GM06990 (cell line): Measurements from ENCODE around the gene BSND.

DNA sequence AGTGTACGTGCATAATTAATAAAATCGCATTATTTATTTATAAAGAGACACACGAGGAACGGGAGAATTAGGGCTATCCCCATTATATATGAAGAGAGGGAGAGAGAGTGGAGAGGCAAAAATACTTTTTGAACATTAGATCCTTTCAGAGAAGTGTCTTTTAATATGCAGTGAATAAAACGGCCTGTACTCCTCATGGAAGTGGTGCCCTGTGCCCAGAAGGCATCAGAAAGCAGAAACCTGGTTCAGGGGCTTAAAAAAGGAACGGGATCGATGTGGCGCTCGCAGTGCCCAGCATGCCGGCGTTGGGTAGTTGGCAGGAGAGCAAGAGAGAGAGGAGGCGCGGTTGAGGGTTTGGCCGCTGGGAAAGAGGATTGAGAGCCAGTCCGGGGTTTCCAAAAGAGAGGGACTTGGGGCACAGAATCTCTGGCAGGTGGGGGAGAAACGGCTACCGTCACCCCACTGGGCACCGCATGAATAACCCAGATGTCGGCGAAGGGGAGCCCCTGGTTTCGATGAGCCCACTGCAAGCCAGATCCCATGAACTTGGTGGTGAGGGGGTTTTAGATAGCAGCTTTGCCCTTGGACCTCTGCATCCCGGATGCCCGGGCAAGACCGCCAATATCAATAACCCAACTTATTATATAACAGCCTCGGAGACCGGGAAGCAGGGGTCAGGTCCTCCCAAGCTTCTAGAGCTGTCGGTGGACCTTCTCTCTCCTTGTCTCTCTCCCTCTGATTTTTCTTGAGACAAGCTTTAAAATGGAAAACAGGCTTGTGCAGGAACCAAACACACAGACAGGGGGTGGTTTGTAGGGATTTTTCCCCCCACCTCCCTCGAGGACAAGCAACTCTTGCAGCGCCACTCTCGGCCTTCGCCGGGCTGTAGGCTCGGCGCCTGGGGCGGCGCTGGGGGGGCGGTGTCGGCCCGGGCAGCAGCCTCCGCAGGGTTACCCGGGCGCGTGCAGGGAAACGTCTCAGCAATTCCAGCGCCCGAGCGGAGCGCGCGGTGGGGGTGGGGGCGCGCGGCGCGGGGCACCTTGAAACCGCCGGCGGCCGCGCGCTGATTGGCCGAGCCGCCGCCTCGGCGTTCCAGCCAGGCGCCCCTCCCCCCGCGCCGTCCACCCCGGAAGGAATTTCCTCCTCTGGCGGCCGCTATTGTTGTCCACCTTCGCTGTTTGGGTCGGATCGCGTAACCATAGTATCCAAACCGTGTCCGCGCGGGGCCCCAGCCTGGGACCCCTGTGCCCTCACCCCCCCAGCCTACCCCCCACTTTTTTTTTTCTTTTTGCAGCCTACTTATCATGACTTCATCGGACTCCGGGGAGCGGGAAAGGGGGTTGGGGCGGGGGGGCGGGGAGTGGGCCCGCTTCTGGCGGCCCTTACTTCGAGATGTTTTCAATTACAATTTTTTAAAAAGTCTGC is 60.2 kb upstream of the ACOT11 start:
- RRBS: 6% methylated on average over 38 of the region's 89 CpGs

- RRBS: no CpG with 5 or more reads among the region's 3 CpGs
Observed at GRCh38 chr1:54559711-54560276, 11.8 kb downstream of the ACOT11 start.

GRCh38 chr1:54668687-54668944 is 27.0 kb downstream of the MROH7 start:
- RRBS: no CpG with 5 or more reads among the region's 1 CpG

DNA sequence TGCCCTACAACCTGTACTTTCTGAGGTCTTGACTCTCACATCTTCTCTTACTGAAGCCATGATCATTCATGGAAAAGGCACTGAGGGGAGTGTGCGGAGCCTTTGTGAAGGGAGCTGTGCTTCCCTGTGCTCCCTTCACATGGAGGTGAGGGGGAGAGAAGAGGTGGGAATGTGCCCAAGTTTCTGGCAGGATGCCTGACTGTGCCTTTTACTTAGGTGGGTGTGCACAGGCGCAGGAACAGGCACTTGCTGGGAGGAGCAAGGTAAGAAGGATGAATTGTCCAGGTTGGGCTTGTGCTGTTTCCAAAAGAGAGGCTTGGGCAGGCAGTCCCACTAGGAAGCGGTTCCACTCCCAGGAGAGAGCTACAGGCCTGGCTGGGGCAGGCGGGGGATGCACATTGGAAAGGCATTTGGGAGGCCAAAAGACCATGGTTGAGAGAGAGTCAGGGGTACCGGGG is 1.0 kb downstream of the TTC22 start:
- RRBS: no CpG with 5 or more reads among the region's 5 CpGs

- RRBS: no CpG with 5 or more reads among the region's 7 CpGs
Observed at GRCh38 chr1:54850421-54851024, 36.5 kb downstream of the DHCR24 start.

- RRBS: no CpG with 5 or more reads among the region's 10 CpGs
Observed at GRCh38 chr1:54852913-54853765, 33.9 kb downstream of the DHCR24 start.

GRCh38 chr1:54859142-54859562 is 27.8 kb downstream of the DHCR24 start:
- RRBS: no CpG with 5 or more reads among the region's 2 CpGs

DNA sequence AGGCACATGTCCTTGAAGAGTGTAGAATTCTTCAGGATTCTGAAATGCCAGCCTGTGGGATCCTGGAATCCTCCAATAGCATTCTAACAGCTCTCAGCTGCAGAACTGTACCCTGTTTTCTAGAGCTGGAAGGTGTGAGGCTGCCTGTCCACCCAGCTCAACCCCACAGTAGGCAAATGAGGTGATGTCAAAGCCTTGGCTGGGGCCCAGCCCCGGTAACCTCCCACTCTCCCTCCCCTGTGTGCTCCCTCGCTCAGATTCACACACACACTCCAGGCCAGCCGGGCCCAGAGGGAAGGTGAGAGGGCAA is at the start of gene BSND:
Gene BSND, plus strand, starts transcription at position 290 of the 310 bp plus-strand sequence.
- RRBS: 12% methylated on average over 3 of the region's 3 CpGs

DNA sequence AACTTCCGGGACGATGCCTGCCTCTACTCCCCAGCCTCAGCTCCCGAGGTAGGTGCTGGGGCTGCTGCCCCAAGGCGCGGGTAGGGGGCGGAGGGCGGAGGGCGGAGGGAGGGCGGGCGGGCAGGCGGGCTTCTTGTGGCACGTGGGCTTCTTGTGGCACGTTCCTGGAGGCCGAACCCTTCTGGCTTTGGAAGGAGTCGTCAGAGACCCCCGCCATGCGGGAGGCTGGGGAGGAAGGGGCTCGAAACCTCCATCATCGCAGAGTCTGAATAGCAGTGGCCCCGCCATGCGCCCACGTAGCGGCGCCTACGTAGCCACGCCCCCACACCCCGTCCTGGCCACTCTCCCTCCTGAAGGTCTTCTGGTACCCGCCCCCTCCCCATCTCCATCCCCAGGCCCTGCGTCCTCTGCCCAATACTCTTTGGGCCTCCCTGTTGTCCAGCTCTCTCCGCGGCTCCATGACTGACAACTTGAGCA is 16.8 kb downstream of the PCSK9 start:
- RRBS: no CpG with 5 or more reads among the region's 31 CpGs

DNA sequence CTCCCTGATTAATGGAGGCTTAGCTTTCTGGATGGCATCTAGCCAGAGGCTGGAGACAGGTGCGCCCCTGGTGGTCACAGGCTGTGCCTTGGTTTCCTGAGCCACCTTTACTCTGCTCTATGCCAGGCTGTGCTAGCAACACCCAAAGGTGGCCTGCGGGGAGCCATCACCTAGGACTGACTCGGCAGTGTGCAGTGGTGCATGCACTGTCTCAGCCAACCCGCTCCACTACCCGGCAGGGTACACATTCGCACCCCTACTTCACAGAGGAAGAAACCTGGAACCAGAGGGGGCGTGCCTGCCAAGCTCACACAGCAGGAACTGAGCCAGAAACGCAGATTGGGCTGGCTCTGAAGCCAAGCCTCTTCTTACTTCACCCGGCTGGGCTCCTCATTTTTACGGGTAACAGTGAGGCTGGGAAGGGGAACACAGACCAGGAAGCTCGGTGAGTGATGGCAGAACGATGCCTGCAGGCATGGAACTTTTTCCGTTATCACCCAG is 24.8 kb downstream of the PCSK9 start:
- RRBS: no CpG with 5 or more reads among the region's 13 CpGs

DNA sequence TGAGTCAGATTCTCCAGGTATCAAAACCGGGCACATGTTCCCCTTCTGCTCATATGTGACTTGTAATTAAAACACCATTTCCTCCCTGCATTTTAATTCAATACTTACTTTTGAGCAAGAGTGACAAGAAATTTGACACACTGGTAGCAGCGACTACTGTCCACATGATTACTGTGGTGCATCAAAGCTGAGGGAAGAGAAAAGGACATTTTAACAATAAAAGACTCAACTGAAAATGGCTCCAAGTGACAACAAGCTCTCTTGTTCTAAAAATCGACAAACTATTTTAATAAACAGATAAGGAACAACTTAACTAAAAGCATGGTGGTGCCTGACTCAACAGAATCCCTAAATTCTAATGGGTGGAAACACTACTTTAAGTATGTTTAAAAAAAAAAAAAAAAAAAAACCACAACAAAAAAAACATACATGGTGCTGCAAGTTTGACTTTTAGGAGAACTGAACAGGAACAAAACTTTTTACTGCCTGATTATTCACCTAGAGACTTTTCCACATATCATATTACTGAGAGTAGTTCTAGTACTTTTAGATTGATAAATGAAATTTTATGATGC is 34.5 kb downstream of the PCSK9 start:
- RRBS: no CpG with 5 or more reads among the region's 3 CpGs

DNA sequence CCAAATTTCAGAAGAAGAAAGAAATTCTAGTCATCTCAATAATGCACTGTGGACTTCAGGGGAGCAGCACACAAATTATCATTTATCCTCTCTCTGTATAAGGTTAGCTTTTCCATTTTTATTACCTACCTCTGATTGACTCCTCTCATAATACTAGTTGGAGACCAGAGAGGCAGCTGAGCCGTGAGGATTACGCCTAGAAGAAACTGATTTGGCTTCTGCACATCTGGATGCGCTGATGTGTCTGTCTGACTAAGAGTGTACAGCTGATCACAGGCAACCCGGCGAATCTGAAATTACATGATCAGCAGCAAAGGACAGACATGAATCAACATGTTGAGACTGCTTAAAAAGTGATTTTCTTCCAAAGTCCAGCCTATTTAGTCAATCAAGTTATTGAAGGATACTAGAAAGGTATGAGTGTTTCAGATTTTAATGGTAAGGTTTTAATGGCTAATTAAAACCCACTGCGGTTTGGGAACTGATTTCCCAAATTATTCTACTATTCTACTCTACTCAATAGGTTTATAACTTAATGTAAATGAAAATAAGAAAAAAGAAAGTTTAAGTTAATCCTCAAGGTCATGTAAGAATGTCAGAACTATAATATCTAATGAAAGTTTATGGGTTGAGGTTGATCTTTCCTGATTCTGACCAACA is 81.2 kb downstream of the PCSK9 start:
- RRBS: no CpG with 5 or more reads among the region's 6 CpGs

DNA sequence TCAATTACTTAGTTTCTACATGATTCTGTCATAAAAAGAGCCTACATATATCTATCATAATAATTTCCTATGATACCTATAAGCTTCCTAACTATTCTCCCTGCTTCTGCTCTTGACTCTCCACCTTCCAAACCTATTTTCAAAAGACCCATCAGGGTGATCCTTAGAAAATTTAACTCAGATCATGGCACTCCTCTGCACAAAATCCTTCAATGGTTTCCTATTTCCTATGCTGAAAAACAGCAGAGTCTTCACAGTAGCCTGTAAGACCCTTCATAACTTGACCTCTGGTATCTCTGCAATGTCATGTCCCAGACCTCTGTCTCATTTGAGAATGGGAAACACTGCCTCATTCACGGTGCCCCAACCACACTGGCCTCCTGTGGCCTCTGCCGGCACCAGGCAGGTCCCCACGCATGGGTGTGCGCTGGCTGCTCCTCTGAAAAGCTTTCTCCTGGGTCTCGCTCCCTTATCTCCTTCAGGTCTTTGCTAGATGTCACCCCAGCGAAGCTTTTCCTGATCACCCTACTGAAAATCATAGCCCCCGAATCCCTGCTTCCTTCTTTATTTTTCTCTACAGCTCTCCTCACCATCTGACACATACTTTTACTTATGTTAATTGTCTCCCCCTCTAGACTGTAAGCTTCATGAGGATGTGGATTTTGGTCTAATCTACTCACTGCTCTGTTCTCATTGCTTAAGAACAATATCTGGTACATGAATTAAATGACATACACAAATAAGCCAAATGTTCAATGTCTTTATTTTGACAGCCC is 86.7 kb downstream of the PCSK9 start:
- RRBS: no CpG with 5 or more reads among the region's 7 CpGs

GRCh38 chr1:55153909-55154730 is 61.0 kb downstream of the USP24 start:
- RRBS: no CpG with 5 or more reads among the region's 10 CpGs

GRCh38 chr1:55216021-55216619 is 956 bp upstream of the USP24 start:
- RRBS: no CpG with 5 or more reads among the region's 15 CpGs

- RRBS: no CpG with 5 or more reads among the region's 4 CpGs
Observed at GRCh38 chr1:55217346-55217839, 2.2 kb upstream of the USP24 start.

- RRBS: no CpG with 5 or more reads among the region's 6 CpGs
Observed at GRCh38 chr1:55654699-55655131, 439.6 kb upstream of the USP24 start.

GRCh38 chr1:56256008-56256387 is 323.4 kb downstream of the PLPP3 start:
- RRBS: no CpG with 5 or more reads among the region's 3 CpGs

DNA sequence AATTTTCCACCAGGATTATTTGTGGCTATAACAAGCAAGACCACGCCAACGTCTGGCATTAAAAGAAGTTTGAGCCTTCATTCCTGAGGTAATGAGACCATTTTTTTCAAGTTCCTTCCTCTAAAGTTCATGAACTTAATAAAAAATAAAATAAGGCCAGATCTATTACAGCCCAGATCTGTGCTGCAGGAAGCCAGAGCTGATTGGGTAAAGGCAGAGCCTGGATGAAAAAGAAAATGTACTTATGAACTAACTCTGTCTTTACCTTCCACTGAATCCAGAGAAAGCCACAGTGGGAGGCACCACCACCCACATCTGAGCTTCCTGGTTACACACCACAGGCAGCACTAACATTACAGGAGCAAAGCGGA is 293.7 kb downstream of the PLPP3 start:
- RRBS: no CpG with 5 or more reads among the region's 3 CpGs

GRCh38 chr1:56411506-56412201 is 167.7 kb downstream of the PLPP3 start:
- RRBS: no CpG with 5 or more reads among the region's 12 CpGs